Gastroesophageal sphincter (tissue), 4 donors: ENCODE measurements around a stretch of chr5.

- PRO-cap, result no peak
- RAMPAGE, long total RNA, 4 experiments, result no peak in any of the 4 experiments
These were observed 30.7 kb upstream of the RNF180 start for GRCh38 chr5:64135068-64135267.

- PRO-cap, result no peak
- RAMPAGE, long total RNA, 4 experiments, result no peak in any of the 4 experiments
These were observed 570 bp downstream of the SREK1IP1 start for GRCh38 chr5:64767928-64768314.

DNA sequence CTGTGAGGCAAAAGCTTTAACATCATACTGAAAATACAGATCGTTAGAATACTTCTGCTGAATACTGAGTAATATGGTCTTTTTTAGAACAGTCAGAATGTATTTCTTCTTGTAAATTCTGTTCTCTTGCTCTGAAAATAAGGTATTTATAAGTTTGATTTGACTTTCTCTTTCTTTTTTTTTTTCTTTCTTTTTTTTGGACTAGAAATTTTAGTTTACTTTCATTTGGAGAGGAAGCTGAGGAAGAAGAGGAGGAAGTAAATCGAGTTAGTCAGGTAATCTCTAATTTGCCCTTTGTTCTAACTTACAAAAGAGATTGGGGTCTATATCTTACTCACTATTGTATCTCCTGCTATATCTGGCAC, 20.0 kb downstream of the CWC27 start:
- PRO-cap, result no peak
- RAMPAGE, long total RNA, 4 experiments, result no peak in any of the 4 experiments

- PRO-cap, result no peak
- RAMPAGE, long total RNA, 4 experiments, result no peak in any of the 4 experiments
These were observed 127.6 kb downstream of the CWC27 start for GRCh38 chr5:64896302-64896723.

- PRO-cap, result no peak
- RAMPAGE, long total RNA, 4 experiments, result no peak in any of the 4 experiments
These were observed 265.9 kb downstream of the CWC27 start for GRCh38 chr5:65034524-65035143.

GRCh38 chr5:65402084-65402878, 79.4 kb downstream of the ADAMTS6 start:
- PRO-cap, result no peak
- RAMPAGE, long total RNA, 4 experiments, result no peak in any of the 4 experiments

DNA sequence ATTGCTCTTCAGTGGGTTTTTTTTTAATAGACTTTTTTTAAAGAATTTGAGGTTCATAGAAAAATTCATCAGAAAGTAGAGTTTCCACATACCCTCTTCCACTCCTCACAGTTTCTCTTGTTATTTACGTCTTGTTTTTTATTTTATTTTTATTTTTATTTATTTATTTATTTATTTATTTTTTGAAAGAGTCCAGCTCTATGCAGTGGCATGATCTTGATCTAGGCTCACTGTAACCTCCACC, 33.7 kb downstream of the SHLD3 start:
- PRO-cap, result no peak
- RAMPAGE, long total RNA, 4 experiments, result no peak in any of the 4 experiments

DNA sequence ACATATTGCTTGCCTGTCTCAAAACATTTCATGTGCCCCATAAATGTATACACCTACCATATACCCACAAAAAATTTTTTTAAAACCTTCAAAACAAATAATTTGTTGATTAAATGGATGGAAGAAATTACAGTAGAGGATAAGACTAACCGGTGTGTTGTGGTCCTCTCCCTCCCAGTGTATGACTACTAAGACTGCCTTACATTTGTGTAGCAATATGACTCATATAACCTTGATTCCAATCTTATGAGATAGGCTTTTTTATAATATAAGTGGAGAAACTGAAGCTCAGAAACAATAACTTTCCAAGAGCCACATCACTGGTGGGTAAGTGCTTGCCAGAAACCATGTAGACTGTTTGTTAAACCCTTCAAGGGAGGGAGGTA, 47.5 kb downstream of the NLN start:
- PRO-cap, result no peak
- RAMPAGE, long total RNA, 4 experiments, result no peak in any of the 4 experiments

DNA sequence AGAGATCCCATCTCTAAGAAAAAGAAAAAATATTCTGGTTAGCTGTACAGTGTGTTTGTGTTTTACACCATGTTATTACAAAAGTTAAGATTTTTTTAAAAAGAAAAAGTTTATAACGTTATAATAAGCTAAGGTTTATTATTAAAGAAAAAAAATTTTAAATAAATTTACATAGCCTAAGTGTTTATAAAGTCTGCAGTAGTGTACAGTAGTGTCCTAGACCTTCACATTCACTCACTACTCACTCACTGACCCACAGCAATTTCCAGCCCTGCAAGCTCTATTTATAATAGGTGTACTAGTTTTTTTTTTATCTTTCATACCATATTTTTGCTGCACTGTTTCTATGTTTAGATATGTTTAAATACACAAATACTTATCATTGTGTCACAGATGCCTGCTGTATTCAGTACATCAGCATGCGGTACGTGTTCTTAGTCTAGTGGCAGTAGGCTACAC, 40.7 kb downstream of the ERBIN start:
- PRO-cap, result no peak
- RAMPAGE, long total RNA, 4 experiments, result no peak in any of the 4 experiments

GRCh38 chr5:66163497-66164017, 19.5 kb downstream of the SREK1 start:
- PRO-cap, result no peak
- RAMPAGE, long total RNA, 4 experiments, result start-site peak on the plus strand in 1 of 4 experiments, at chr5:66163598-66163921 at its widest, 57 reads per replicate

DNA sequence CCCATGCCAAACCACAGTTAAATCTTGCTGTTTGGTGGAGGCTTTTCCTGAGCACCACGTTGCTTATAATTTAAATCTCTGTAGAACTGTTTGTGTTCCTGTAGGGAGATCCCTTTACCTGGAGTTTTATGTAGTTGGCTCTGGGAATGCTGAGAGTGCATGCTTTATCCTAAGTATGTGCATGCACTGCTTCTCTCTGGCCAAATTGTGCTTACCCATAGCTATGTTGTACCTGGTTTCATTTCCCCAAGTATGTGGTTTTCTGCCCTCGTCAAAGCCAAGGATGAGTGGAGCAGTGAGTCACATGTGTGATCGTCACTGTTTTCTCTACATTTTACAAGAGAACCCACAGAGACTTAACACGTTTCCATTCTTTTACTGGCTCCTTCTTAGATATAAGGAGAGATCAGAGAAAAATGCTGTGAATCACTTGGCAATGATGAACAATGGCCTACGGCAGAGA, 42.0 kb upstream of the MAST4 start:
- PRO-cap, result no peak
- RAMPAGE, long total RNA, 4 experiments, result no peak in any of the 4 experiments

DNA sequence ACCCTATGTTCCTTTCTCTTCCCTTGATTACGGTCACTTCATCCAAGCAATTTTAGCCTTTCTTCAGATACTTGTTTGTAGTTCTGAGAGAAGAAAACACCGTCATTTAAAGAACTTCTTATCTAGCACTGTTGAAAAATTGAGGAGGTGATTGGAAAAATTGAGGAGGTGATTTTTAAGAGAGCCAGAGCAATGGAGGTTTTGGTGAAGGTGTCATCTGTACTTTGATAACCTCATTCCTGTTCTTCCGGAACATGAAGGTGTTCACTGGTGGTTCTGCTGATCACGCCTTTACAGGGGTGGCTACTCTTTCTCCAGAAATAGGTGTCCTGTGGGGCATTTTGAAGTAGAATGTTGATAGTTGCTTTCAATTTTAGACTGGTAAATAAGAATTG, 94.4 kb downstream of the MAST4 start:
- PRO-cap, result no peak
- RAMPAGE, long total RNA, 4 experiments, result no peak in any of the 4 experiments

DNA sequence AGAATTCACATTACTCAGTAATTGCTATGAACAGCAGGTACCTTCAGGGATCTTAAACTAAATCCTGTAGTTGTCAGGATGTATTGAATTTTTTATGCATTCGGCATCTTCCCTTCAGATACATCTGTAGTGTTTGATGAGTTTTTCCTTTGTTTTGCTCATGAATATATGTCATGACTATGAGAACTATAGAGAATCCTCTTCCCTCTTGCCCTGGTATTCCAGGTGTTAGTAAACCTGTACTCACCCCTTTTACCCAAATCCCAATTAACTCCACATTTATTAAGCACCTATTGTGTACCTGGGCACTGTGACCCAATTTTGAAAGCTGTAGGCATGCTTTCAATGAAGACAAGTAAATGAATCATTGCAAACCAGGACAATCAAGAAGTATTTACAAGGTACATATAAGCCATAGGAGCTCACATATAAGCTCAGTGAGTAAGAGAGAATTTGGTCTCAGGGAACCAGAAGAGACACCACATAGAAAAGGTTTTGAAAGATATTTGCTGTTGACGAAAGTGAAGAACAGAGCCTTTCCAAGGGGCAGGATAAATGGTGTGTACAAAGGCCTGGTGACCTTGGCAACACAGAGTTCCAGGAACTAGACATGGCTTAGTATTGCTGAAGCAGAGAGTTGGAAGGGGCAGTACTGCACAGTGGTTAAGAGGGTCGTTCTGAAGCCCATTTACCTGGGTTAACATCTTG, 187.7 kb downstream of the CD180 start:
- PRO-cap, result no peak
- RAMPAGE, long total RNA, 4 experiments, result no peak in any of the 4 experiments

DNA sequence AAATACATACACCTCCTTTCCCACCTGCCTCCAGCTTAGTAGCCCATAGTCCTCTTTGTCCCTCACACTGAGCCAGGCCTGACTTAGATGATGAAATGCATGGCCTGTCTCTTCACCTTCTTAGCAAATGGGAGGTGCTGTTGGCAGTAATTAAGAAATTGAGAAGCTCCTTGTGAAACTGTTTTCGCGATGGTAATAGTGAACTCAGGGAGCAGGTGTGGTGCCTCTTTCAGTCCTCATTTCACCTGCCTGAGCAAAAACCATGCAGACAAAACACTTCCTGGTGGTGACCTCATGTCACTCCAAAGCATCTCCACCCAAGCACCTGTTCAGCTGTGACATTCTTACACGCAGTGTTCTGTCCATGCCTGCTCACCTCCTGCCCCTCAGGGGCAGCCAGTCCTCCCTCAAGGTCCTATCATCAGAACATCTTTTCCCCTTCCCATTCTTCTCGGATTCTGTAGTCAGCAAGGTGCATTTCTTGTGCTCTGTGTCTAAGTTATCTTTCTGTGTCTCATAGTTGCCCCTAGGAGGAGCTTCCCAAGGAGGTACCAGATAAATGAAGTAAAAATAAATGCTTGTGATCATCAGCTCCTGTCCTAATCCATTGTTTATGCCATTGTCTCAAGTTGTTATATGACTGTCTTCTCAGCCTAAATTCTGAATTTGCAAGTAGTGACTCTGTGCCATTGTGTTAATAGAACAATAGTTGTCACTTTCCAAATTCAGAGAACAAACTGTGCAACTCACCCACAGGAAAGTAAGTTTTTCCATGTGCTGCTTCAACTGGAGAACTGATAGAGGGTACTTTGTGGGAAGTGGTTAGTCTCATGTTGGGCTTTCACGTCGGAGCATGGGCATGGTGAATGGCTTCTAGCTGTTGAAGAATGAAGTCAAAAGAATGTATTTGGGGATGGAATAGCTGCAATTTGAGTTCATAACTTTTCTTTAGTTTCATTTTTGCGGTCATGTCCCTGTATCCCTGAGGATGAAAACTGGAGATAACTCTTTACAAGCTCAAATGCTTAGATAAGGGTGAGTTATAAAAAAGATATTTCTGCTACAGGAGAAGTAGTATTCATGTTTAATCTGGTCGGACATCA, 146.2 kb downstream of the CD180 start:
- PRO-cap, result unidirectional peak, plus-strand start at position 825 of the sequence
- RAMPAGE, long total RNA, 4 experiments, result no peak in any of the 4 experiments

GRCh38 chr5:67054700-67055487, 141.7 kb downstream of the CD180 start:
- PRO-cap, result no peak
- RAMPAGE, long total RNA, 4 experiments, result no peak in any of the 4 experiments

DNA sequence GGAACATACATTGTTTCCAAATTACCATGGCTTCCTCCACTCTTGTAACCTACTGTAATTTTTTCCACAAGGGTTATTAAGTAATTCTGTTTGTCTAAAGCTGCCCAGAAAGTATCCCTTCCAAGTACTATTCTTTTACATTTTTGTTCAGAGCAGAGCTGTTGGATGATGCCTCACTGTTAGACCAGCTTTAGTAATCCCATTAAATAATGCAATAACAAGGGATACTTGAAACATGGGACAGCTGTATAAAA, 483.6 kb upstream of the CD180 start:
- PRO-cap, result unidirectional peak, plus-strand start at position 155 of the sequence
- RAMPAGE, long total RNA, 4 experiments, result no peak in any of the 4 experiments

DNA sequence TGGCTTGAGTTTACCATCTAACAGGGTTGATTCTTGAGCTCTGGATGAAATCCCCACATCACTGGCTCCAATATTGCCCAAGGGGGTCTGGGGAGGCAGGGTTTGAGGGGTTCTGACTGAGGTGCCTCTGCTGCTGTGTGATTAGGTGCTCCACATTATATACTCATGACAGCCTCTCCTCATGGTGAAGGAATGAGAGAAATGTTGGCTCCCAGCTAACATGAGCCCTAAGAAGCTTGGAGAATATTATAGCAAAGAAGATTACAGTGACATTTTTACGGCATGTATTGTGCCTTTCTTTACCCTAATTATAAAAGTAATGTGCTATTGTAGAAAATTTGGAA, 229.6 kb upstream of the PIK3R1 start:
- PRO-cap, result no peak
- RAMPAGE, long total RNA, 4 experiments, result no peak in any of the 4 experiments

GRCh38 chr5:68251744-68252522, 36.4 kb downstream of the PIK3R1 start:
- PRO-cap, result bidirectional peak, plus-strand start at chr5:68252138, minus-strand start at chr5:68251947
- RAMPAGE, long total RNA, 4 experiments, result start-site peak on the plus strand in 3 of 4 experiments, at chr5:68252096-68252183 at its widest, 30 to 182 reads per replicate

DNA sequence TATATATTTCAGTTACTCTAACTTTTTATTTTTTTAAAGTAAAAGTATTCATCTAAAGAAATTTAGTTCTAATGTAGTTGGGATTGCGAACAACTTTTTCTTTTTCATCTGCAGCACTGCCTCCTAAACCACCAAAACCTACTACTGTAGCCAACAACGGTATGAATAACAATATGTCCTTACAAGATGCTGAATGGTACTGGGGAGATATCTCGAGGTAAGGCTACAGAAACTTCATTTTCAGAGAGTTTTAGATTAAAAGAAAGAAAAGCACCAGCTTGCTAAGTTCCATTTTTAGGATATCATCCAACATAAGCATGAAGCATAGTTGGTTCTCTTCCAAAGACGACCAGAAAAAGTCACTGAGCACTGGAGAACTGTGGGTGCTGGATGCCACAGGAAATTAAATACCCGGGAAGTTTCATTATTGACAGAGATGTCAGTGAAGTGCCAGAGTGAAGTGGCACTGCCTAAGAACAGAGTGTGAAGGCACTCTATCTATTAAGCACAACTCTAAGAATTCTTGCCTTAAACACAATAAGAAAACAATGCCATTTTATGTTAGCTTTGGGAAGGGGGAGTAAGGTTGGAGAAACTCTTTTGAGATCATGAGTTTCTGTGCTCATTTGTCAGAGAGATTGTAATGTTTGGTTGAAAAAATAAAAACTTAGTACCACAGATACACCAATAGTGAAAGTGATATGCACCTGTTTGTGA, 76.7 kb downstream of the PIK3R1 start:
- PRO-cap, result no peak
- RAMPAGE, long total RNA, 4 experiments, result no peak in any of the 4 experiments

DNA sequence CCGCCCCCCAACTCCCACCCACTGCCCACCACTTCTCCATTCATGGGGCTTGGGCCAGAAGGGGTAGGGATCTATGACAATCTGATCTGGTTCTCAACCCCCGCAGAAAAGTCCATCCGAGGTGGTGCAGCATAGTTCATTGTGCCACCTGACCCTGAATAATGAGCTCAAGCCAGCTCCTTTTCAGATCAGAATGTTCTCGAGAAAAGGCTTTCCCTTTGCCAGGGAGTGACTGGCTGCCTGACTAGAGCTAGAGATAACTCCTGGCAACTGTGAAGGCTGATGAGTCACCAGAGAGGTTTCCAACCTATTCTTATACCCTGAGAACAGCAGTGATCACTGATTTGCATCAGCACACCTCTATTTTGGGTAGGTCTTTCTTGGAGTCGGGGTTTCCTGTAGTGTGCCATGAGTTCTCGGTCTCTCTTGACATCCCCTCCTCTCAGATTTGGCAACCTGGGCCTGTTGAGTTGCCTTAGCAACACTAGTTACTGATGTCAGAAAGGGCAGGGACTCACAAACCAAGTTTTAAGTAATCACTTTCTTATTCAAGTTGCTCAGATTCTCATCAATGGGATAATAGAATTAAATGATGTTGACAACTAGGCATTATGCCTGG, 127.9 kb downstream of the PIK3R1 start:
- PRO-cap, result no peak
- RAMPAGE, long total RNA, 4 experiments, result no peak in any of the 4 experiments